Pulmonary artery (tissue), 1 donor: ENCODE measurements around the gene CXorf38.

GRCh38 chrX:40402893-40403092, 178.0 kb upstream of the ATP6AP2 start:
- PRO-cap, result no peak

- PRO-cap, result no peak
Measured at GRCh38 chrX:40513063-40513663, 67.6 kb upstream of the ATP6AP2 start.

GRCh38 chrX:40514253-40514682, 66.5 kb upstream of the ATP6AP2 start:
- PRO-cap, result no peak

DNA sequence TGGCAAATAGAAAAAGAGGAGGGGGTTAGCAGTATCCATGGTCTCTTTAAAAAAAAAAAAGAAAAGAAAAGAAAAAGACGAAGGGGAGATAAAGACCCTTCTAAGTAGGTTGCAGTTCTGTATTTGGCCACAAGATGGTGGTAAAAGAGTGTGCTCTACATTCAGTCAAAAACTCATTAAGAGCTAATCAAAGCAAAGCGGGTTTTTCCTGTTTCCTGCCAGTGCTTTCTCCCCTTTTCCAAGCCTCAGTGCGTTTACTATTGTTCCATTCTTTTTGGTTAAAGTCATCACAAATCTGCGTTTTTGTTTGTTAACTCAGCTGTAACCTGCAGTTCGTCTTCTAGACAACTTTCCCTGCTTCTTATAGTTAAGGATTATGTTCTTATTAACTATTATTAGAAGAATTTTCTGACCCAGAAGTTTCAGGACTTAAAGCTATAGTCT, 36.8 kb upstream of the ATP6AP2 start:
- PRO-cap, result no peak

- PRO-cap, result bidirectional peak, plus-strand start at chrX:40647734, minus-strand start at chrX:40647527
Measured at GRCh38 chrX:40646842-40647624, at the start of gene CXorf38. TSS of gene CXorf38 (minus strand) at chrX:40647561.

DNA sequence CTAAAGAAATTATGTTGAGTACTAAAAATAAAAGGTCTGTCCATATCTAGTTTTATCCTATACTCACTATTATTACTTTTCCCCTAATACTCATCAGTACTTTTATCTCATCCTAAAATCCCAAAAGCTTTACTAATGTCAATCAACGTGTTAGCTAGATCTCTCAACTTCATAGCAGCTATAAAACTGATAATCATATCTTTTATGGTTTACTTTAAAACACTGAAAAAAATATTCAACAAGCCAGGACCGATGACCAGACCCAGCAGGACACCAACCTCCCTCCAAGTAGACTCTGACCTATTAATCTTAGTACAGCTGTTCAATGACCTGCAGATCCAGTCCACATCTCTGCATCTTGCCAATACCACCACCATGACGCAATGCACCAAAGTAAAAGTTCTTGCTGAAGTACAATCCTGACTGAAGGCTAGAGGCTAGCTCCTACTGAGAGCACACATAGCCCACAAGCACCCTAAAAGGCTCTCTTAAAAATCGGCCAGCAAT, 7.8 kb downstream of the MED14 start:
- PRO-cap, result no peak

DNA sequence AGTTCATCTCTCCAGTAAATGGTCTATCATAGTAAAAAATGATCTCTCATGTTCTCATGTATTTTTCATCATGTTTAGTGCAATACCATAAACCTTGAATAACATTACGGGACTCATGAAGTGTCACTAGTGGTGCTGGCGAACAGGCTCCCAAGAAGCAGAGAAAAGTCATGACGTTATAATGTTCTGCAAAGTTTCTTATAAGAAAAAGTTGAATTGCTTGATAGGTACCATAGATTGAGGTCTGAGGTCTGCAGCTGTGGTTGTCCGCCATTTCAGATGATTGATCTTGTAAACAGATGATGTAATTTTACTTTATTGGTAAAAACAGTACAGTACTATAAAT, 28.8 kb downstream of the USP9X start:
- PRO-cap, result no peak

DNA sequence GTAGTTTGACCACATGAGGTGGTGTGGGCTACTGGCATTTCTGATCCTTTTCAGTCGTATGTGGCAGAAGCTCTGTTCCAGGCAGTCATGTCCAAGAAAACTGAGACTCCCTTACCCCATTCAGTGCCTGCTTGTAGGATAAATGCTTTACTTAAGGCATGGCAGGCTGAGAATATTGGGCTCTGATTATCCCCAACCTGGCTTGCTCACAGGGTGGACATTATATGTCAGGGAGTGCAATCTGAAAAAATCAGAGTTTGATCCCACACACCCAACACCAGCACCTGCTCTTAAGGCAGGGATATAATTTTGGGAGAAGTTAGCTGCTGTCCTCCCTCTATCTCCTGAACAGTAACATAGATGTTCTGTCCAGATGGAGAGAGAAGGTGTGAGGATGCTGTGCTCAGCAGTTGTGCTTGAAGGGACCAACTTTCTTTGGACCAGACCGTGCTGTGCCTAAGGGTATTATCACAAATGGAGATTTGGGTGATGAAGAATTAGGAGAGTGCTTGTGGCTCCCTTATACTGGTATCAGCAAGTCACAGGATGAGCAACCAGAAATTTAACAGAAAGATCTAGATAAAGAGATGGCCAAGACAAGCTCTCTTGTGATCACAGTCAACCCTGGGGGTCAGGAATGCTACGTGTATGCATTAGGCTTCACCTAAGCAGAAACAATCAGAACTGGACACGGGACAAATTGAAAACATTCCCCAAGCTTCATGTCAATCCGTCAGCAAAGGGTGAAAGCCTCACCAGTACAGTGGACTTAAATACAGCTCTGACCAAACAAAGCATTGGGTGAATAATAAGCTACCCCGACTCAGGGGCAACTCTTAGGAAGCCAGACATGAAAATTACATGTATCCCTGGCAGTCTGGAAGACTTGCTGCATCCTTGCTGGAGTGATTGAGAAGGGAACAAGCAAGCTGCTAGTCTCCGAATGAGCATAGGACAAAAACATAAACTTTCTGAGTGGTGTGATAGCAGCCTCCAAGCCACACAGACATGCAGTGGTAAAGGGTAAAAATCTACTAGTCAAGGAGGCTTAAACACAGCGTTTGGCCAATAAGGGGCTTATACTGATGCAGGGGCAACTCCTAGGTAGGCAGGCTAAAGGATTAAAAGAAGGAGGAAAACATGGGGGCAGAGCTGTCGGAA, 71.5 kb downstream of the USP9X start:
- PRO-cap, result no peak

DNA sequence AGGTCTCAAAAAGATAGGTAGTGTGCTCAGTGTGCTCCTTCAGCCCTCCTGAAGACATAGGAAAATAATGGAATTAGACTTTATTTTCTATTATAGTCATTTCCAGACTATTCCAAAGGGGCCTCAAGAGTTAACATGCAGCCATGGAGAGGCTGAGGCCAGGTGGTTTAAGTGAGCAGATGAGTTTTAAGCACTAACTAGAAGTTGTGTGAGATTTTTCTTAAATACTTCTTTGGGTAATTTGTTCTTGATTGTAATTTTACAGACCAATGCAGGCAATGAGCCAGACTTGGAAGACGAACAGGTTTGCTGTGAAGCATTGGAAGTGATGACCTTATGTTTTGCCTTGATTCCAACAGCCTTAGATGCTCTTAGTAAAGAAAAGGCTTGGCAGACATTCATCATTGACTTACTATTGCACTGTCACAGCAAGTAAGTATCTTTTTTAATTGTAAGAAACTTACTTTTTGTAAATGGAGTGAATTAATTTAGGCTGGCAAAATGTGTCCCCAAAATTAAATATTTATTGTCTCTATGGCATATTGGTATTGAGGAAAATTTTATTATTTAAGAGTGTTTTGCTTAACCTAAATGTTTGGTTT, 103.9 kb downstream of the USP9X start:
- PRO-cap, result no peak

DNA sequence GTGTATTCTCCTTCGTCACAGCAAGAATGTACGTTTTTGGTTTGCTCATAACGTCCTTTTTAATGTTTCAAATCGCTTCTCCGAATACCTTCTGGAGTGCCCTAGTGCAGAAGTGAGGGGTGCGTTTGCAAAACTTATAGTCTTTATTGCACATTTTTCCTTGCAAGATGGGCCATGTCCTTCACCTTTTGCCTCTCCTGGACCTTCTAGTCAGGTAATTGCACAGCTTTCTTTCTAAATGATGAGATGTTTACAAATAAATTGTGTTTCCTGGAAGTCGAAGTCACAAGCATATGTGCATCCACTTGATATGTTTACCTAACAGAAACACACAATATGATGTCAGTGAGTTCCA, 115.6 kb upstream of the DDX3X start:
- PRO-cap, result no peak

GRCh38 chrX:41353302-41353976, 19.5 kb downstream of the DDX3X start:
- PRO-cap, result no peak

DNA sequence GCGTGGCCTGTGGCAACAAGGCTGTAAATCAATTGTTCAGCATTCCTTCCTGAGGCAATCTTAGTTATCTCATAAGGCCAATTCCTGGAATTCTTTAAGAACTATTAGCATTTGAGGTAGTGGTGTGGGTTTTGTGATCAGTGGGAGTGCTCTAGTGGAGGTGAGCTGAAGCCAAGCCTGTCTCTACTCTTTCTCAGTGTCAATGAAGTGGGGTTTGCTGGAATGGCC, 5.1 kb upstream of the GPR82 start:
- PRO-cap, result no peak

DNA sequence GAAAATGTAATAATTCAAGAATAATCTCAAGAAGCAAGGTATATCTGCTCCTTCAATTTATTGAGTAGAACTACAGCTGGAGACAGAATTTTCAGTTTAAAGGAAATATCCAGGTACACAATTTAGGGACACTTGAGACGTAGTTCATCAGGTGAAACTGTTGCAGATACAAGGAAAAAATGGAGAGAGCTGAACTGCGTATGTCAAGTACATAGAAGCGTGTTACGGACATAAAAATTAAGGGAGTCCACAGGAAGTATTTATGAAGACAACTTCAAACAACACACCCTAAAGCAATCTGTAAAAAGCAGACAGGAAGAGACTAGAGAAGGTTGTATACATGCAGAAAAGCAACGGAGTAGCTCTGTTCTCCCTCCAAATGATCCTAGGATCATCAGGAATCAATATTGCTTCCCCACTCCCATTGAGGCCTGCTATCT, 5.9 kb downstream of the CASK start:
- PRO-cap, result no peak

DNA sequence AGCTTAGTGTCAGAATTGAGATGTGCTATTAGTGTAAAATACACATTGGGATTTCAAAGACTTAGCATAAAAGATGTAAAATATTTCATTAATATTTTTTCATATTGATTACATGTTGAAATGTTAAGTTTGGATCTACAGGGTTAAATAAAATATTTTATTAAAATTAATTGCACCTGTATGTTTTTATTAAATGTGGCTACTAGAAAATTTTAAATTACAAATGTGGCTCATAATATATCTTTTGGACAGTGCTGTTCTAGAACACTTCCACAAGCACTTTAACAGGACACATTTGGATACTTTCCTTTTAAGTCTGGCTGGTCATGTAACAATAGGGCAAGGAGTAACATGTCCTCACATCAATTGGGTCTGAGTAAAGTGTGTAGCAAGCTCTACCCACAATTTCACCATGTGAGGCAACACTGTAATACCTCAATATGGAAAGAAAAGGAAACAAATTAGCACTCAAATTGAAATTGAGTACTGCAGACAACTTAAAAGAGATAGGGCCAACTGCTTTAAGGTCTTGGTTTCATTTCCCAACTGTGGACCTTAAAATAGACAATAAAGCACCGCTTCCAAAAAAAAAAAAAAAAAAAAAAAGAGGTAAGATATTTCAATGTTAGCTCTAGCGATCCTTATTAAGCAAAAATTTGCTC, 1.9 kb downstream of the CASK start:
- PRO-cap, result no peak

- PRO-cap, result no peak
Measured at GRCh38 chrX:43279229-43279942, 376.7 kb upstream of the MAOA start.

DNA sequence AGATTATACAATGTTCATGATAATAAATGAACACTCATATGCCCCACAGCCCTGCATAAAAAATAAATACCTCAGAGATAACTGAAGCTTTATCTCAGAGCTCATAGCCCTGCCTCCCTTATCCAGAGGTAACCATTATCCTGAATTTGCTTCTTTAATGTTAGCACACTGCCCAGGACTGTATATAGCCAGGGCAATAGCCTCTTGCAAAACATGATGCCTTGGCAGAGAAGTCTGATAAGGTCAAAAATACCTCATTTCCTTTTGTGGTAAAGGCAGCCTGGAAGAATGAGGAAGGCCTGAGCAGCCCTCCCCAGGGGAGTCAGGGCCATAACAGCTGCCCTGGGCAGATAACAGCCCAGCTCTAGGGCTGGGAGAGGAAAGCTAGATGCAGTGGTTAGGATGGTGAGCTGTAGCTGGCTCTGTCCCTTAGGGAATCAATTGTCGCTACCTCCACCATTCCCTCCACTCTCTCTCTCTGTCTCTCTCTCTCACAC, 29.3 kb downstream of the EFHC2 start:
- PRO-cap, result no peak

DNA sequence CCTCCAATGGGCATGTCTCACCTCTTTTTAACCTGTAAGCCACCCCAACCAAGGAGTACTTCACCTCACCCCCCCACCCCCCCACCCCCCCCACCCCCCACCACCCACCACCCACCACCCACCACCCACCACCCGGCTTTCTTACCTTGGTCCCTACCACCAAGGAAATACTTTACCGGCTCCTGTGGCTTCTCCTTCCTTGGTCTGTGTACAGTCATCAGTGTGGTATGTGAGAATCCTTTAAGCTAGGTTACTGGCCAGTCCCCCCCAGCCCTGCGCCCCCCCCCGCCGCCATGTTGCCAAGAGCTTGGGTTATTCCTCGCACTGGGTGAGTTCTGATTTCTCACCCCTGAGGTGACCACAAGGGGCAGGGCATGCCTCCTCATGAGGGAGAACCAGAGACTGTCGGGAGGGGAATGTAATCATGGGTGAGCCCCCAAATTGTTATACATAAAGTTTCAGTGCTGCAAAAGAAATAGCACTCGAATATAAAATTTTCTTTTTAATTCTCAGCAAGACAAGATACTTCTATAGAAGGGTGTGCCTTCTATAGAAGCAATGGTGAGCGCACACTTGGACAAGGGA, 133.0 kb downstream of the KDM6A start:
- PRO-cap, result no peak

GRCh38 chrX:45017636-45018230, 144.7 kb downstream of the KDM6A start:
- PRO-cap, result no peak

- PRO-cap, result no peak
Measured at GRCh38 chrX:45515184-45516123, 314.8 kb upstream of the DIPK2B start.

- PRO-cap, result no peak
Measured at GRCh38 chrX:46179991-46180542, 267.0 kb upstream of the KRBOX4 start.